ENCODE results near the gene ZIC5.

GRCh38 chr13:99002024-99002742 lies 24.3 kb upstream of the DOCK9 start:
- PRO-cap, 3 experiments: no peak in any of the 3 experiments

DNA sequence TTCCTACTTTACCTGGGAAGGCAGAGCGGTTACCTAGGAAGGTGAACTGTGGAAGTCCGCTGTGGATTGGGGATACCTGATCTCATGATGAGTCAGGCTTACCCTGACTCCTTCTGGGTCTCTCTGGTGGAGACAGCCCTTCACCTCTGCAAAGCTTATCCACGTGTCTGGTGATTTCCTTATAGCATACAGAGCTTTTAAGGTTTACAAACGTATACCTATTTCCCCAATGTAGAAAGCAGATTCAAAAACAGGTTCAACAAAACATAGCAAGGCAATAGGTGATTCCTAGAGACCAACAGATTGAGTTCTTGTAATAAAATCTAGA lies 3.8 kb upstream of the UBAC2 start:
- PRO-cap, 3 experiments: no peak in any of the 3 experiments

DNA sequence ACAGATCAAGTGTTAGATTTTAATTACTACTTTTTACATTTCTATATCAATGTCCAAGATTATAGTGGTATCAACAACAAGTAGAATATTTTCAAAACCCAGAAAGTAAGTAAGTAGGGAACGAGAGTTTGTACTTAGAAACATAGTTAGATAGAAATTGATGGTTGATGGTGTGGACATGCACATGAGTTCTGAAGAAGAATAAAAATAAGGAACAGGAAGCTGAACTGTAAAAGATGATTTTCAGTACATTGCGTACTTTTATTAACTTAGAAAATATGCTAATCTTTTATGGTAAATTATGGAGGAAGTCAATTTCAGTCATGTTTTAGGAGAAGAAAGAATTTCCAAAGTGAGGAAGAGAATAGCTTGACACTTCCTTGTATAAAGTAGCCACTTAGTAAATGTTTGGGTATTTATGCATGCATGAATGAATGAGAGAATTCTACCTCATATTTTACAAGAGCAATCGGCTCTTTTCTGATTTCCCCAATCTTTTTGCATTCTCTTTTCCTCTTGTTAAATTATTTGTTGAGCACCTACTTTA lies 12.4 kb upstream of the GPR18 start:
- PRO-cap, 3 experiments: no peak in any of the 3 experiments

DNA sequence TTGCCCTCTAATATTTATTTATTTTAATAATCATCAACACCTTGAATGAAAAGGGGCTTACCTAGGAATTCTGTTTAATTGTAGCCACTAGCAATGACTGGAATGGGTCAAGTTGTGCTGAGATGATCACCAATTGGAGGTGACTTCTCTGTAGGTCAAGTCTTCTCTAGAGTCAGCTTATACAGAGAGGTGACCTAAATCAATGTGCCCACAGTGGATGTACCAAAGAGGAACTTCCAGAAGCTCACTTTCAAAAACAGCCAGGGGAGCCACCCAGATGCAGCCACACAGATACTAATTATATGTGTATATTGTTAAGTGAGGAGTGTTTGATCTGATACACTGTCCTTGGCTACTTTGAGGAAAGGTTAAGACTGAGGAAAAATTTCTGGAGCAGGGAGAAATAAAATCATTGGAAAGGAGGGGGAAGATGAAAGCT lies 5.3 kb downstream of the GPR183 start:
- PRO-cap, 3 experiments: no peak in any of the 3 experiments

DNA sequence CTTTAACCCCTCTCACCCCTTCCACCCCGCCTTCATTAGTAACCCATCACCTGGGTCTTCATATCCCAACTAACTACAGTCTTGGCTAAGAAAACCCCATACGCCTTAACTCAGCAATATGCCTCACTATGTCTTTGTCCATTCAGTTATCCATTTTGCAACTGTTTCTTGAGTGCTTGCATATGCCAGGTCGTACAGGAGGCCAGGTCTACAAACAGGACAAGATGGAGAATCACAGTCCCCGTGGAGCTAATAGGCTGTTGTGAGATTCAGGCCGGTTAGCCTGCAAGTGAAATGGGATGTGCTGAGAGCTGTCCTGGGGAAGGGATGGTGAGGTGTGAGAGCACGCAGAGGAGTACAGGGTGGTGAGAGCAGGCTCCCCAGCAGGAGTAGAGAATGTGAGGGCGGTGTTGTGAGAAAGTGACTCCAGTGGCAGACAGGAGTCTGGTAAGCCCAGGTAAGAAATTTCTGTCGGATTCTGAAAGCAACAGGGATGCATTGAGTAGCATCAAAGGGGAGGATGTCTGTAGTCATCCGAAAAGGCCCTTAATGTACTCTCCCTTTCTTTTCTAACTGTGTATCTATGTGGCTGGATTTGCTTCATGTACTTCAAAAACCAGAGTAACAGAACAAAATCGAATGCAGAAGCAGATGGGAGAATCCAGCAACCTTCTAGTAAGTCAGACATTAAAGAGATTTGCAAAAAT lies 50.7 kb upstream of the GPR183 start:
- PRO-cap, 3 experiments: no peak in any of the 3 experiments

GRCh38 chr13:99365811-99366464 lies 58.7 kb upstream of the GPR183 start:
- PRO-cap, 3 experiments: no peak in any of the 3 experiments

DNA sequence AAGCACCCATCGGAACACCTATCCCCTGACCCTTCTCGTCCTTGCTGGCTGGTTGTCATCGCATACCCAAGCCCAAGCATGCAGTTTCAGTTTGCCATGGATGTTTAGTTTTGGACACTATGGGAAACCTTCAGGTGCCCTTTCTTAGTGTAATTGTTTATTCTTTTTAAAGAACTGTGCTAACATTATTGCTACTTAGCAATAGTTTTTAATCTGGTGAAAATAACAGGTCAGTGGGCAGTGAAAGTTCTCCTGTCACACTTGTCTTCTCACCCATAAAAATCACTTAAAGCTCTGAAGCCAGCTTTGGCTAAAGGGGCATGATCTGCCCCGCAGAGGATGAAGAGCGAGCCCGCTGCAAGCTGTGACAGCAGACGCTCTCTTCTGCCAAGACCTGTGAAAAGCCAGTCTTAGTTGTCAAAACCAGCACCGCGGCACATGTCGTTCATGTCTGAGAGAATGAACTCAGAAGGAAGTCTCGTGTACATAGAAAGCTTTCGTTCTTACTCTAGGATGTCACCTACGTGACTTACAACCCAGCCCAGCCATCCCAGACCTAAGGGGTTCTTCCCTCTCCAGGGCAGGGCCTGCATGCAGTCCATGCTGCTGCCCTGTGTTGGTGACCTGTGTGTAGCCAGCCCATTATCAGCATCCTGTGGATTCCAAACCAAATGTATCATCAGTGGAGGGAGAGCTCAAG lies 73.6 kb upstream of the GPR183 start:
- PRO-cap, 3 experiments: no peak in any of the 3 experiments

GRCh38 chr13:99383922-99384390 lies 76.8 kb upstream of the GPR183 start:
- PRO-cap, 3 experiments: no peak in any of the 3 experiments

DNA sequence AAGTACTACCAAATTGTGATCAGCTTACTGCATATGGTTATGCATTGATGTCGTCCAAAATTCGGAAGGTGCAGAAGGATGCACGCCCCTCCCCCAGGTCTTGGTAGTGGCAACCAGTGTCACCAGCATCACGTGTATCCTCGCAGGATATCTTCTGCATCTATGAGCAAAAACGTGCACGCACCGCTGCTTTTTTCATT lies 61.5 kb upstream of the TM9SF2 start:
- PRO-cap, 3 experiments: peak in 2 of 3 experiments; most common plus-strand start position 57 of the sequence (in 2)

- PRO-cap, 3 experiments: peak in 3 of 3 experiments; most common minus-strand start chr13:99606506 (in 3)
These were observed 422 bp upstream of the CLYBL start for GRCh38 chr13:99605910-99606625.

DNA sequence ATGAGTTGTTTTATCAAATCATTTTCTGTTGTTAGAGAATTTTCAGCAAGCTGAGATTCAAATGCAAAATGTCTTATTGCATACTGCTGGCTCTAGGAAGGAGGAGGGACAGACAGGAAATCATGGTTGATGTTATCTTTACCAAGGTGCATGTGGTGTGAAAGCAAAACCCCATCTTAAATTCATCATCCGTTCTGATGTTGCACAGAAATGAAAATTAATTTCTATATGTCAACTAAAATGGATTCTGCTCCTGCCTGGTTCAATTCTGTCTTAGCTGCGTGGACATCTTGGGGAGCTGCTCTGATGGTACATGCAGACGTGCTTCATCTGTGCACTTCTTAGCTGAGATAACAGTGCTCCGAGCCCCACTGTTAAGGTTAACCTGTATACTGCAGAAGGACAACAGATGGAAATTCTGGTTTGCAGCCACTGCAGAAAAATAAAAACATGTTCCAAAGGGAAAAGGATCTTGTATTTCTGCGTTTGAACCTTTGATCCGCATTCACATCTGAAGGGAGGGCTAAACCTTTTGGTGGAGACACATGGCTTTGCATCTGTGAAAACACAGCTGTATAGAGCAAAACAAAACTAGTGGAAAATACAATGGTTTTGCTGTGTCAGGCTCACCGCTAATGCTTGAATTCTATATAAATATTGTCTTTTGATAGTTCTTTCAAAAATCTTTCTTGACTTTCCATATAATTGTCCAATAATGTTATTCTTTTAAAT lies 50.5 kb downstream of the CLYBL start:
- PRO-cap, 3 experiments: no peak in any of the 3 experiments

DNA sequence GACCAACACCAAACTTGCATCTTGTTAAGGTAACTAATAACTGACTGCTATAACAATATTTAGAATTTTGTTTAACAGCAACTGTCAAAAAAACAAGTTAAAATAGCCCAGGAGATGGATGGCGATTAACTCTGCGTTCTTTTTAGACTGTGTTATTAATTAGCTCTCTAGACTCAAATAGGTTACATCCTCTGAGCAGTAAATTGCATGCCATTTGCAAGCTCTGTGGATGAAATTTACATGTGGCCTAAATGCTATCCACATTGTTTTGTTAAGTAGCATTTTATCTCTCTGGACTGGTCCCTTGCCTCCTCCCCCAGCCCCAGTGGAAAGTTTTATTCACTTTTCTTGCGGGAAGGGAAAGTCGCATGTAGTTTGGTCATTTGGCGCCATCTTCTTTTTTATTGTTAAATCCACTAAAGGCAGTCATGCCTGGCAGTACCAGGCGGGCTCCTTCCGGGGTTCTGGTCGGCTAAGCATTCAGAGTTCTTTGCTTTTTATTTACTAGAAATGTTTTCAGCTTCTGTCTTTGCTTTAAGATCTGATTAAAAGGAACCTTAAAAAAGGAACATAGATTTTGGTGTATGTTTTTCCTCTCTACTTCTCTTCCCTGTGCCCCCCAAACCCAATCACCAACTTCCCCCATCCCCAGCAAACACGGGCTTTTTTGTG lies 83.4 kb downstream of the CLYBL start:
- PRO-cap, 3 experiments: no peak in any of the 3 experiments

GRCh38 chr13:99907849-99908607 lies 63.5 kb downstream of the ZIC5 start:
- PRO-cap, 3 experiments: peak in 2 of 3 experiments; most common plus-strand start chr13:99908115 (in 1); most common minus-strand start chr13:99908023 (in 1)

DNA sequence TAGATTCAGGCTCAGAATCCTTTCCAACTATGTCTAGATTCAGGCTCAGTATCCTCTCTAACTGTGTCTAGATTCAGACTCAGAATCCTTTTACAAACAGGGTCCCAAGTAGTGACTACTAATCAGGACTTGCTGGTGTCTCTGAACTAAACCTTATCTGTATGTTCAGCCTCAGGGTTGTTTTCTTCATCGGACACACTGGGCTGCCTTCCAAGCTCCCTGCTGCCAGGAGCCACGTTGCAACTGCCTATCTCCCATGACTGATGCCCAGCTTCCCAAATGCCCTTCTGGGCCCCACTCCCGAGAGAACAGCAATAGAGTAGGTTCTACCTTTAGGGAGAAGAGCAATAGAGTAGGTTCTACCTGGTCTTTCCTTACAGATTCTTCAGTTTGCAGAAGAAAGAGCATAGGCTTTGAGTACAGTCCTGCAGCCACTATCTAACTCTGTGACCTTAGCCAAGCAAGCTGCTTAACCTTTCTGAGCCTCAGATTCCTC lies 61.7 kb downstream of the ZIC5 start:
- PRO-cap, 3 experiments: no peak in any of the 3 experiments

DNA sequence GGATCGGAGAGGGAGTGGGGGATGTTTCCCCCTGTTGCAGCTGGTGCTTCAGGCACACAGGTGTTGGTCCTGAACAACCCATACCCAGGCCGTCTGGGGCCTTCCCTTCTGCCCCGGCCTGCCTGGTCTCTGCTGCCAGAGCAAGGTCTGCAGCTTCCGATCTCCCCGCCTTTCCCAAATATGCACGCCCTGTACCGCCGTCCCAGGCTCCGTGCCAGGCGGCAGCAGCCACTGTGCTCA lies 48.6 kb downstream of the ZIC5 start:
- PRO-cap, 3 experiments: peak in 1 of 3 experiments; most common minus-strand start position 134 of the sequence (in 1)

DNA sequence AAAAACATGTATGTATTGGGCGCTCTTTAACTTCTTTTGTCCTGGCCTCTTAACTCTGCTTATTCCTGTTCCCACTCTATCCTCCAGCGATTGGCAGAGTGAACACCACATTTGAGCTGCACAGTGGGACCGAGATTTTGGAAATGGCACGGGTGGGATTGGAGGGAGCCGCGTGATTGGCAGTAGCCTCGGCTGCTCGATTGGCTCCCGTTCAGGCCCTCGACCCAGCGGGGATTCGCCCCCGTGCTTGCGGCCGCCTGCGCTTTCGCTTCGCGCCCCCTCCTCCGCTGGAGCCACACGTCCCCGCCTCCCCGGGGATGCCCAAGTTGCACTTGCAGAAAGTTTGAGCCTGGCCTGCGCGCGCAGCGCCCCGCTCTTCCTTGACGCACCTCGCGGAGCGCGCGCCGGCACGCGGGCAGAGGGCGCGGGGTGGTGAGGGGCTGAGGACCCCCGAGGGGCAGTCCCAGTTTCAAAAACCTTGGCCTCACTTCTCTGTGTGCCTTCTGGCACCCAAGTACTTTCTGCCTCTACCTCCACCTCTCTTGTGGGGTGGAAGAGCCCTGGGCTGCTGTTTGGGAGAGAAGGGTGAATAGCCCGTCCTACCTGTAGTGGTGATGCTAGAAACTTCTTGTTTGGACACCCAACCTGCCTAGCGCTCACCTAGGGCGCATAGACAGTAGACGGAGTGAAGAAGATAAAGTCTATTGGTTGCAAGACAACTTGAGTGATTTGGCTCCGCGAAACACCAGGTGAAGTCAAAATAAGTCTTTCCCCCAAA lies at the start of gene ZIC5:
Gene ZIC5, minus strand, starts transcription at position 100 of the 778 bp plus-strand sequence.
- PRO-cap, 3 experiments: no peak in any of the 3 experiments

GRCh38 chr13:99979428-99979806 lies 2.2 kb upstream of the ZIC2 start:
- PRO-cap, 3 experiments: peak in 1 of 3 experiments; most common plus-strand start chr13:99979607 (in 1); most common minus-strand start chr13:99979530 (in 1)

- PRO-cap, 3 experiments: no peak in any of the 3 experiments
These were observed 1.1 kb downstream of the ZIC2 start for GRCh38 chr13:99982732-99983080.

GRCh38 chr13:99987602-99988343 lies 6.2 kb downstream of the ZIC2 start:
- PRO-cap, 3 experiments: no peak in any of the 3 experiments

- PRO-cap, 3 experiments: no peak in any of the 3 experiments
These were observed 66.0 kb downstream of the PCCA start for GRCh38 chr13:100154711-100155535.

Measured in Metastatic Breast Carcinoma in the Ovary (tissue), 3 donors.